Osteocyte (in vitro differentiated cells): ENCODE measurements around a stretch of chr1.

DNA sequence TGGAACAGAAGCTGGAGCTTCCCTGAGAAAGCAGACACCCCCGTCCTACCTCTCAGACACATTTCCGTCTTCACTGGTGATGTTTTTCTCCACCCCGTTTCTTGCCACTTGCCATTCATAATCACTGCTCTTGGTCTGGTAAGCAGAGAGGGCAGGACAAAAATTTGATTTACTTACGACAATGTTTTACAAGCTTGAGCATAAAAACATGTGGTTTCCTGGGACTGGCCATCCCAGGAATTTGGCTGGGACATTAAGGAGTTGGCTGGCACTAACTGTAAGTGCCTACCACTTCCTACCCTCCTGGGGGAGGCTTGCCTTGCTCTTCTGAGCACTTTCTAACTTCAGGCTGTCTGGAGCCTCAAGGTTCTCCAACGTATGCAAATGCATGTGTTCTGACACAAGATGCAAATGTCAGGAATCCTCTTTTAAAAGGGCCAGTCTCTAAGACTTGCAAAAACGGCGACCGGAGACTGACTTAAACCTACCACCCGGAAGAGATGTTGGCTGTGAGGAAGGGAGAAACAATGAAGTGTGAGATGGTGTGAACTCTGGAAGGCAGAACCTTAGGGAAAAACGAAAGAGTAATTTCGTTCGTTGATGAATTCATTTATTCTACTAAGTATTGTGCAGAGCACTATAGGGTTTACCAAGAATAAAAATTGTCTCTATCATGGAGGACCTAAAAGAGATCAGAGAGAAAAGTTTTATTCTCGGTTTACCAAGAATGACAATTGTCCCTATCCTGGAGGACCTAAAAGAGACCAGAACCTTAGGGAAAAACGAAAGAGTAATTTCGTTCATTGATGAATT is 24.4 kb downstream of the ZBTB18 start:
- PRO-cap: no peak

GRCh38 chr1:244302808-244303753 is 49.4 kb upstream of the C1orf100 start:
- PRO-cap: no peak

DNA sequence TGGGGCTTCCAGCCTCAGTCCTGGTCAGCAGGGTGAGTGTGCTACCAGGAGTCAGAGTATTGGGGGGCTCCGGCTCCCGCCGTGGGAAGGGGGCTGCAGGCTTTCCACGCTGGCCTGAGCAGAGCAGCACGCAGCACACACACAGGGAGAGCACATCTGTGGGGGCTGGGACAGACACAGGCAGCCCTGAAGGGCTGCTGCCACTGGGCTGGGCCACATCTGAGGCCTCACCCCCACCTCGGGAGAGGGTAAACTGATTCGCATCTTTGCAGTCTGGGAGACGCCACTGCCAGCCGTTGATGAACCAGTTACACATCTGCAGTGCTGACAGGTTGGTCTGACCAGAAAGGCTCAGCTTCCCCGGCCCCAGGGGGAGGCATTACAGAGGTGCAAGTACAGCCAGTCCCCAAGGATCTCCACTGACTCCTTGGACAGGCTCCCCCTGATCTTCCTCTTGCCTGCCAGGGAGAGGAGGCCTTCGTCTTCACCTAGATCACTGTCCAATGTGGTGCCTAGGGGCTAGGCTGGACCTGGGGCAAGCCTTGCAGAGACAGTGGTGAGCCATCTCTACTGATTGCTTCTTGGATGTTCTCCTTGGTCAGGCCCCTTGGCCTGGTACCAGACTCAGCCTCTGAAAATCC is 42.8 kb downstream of the C1orf100 start:
- PRO-cap: no peak

DNA sequence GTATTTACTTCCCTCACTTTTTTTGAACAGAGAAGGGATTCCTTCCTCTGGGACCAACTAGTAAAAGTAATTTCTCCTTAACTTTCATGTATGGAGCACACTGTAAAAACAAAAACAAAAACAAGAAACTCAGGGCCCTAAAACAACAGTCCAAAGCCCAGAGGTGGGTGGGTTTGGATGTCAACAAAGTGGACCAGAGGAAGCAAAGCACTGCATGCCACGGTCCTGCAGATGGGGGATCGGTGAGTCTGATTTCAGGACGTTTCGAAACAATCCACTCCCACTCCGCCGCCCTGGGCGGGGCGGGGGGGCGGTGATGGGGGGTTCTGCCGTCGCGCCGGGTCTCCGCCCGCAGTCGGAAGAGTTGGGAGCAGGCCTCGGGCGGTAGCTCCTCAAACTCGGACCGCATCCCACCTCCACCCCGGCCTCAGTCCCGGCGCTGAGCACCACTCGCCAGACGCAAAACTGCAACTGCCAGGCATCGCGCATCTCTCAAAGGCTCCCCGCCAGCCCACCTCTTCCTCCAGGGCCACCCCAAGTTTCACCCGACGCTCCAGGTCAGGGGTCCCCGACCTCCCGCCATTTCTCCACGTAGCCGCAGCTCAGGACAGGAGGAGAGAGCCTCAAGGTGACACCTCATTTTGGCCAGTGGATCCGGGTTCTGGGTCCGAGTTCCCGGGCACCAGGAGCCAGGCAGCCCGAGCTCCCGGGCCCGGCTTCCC is 657 bp downstream of the ADSS2 start:
- PRO-cap: bidirectional peak, plus-strand start at position 352 of the sequence, minus-strand start at position 244 of the sequence

DNA sequence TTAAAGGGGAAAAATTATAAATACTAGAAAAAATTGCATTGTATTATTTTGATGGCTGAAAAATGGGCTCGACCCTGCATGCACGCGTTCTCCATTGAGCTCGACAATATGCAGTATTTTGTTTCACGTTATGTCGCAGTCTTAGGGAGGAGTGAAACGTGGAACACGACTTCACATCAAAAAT is 913 bp upstream of the COX20 start:
- PRO-cap: bidirectional peak, plus-strand start outside the sequence, minus-strand start at position 102 of the sequence

DNA sequence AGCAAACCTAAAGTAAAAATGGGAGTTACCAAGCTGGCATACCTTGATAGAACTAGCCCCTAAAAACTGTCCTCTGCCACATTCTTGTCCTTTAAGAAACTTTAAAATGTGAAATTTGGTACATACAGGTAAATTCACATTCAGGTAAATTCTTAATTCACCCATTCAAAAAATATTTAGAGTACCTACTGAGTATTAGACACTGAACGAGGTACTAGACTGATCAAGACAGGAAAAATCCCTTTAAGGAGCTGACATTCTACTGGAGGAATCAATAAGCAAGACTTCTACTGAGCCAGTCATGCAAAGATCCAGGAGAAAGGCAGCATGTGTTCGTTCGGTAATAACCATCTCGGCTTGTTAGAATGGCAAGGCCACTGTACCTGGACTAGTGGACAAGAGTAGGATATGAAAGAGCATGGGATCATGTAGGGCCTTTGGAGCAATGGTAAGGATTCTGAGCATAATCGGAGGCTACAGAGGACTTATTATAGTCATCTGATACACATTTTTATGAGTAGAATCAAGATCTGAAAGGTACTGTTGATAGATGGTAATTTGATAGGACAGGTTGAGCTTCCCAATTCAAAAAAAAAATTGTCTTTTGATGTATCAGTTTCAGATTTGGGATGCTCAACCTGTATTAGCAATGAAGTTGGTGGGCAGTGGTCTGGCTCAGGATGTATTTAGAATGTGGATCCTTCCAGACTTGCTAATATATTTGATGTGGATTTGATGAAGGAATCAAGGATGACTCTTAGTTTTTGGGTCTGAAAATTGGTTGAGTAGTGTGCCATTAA is 2.2 kb downstream of the COX20 start:
- PRO-cap: no peak

GRCh38 chr1:245808381-245808814 is 653.6 kb downstream of the KIF26B start:
- PRO-cap: no peak

DNA sequence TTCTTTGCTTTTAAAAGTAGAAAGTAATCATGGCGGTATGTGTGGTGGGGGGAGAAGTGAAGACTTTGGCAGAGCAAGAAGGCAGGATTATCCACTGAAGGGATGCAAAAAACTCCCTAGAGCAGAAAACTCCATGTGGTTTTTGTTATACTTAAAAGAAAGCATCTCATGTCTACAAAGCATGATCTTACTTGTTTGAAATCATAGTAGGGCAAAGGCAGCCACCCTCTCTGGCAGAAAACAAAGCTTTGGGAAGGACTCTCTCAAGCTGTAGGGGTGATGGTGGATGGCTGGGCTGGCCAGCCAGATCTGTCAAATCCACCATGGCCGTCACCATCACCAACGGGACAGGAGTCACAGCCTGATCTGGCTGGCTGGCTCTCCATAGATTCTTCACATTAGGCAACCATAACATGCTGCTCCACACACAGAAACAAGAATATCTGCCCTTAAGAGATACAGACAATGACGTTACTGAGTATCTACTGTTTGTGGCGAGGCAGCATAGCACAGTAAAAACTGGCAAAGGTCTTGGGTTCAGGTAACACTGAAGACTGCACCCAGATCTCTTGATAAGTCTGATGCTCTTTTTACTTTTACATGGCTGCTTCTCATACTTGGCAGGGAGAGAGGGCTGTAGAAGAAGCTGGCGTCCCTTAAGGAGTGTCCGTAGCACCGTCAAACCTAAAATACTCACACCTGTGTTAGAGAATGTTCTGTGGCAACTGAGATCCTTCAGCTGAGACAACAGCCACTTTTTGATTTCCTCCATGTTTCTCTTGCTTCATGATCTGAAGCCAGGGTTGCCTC is 589.1 kb downstream of the SMYD3 start:
- PRO-cap: no peak

GRCh38 chr1:245929880-245930323 is 577.2 kb downstream of the SMYD3 start:
- PRO-cap: no peak

DNA sequence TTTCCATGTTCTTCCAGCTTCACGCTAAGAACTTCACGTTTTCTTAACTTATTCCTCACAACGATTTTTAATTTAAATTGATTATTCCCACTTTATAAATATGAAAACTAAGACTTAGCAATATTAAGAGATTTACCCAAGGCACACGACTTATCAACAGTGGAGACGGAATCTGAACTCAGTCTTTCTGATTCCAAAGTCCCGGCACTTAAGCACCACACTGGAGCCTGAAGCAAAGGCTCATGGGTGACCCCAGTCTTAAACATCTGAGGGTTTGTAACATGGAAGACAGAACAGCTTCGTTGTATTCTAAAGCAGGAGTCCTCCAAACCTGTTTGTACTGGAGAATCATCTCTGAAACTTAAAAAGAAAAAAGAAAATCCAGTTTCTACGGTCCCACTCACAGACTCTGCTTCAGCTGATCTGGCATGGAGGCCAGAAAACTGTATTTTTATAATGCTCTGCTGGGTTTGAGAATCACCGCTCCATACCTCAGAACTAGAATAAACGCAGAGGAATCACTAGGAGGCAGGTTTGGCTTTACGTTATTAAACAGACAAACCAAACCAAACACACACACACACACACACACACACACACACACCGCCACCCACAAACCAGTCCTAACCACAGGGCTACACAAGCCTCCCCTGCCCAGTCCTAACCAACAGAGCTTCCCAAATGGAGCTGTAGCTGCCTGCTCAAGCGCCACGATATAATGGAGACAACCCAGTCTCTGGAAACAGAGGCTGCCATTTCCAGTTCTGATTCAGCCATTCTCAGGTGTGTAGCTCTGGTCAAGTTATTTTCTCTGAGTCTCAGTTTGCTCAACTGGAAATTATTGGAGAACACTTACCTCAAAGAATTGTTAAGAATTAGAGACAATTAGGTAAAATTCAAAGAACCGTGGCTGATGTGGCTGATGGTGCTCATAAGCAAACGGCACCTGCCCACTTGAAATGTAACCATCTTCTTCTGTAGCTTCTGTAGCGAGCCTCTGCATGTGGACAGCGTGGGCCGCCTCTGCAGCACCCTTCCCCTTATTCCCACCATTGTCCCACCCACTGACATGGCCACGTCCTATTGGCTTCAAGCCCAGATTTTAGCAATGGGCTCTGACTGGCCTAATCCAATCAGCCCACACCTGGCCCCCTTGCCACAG is 519.2 kb downstream of the SMYD3 start:
- PRO-cap: no peak

GRCh38 chr1:246087005-246087666 is 419.9 kb downstream of the SMYD3 start:
- PRO-cap: no peak

DNA sequence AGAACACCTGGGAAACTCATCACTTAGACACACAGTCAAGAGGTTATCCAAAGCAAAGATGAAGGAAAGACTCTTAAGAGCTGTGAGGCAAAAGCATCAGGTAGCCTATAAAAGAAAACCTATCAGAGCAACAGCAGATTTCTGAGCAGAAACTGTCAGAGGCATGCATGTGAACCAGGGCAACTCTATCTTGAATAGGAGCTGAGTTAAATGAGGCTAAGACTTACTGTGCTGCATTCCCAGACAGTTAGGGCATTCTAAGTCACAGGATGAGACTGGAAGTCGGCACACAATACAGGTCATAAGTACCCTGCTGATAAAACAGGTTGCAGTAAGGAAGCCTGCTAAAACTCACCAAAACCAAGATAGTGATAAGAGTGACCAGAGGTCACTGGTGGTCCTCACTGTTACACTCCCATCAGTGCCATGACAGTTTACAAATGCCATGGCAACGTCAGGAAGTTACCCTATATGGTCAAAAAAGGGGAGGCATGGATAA is 150.1 kb downstream of the SMYD3 start:
- PRO-cap: no peak

GRCh38 chr1:246565757-246566091 is 337 bp downstream of the TFB2M start:
- PRO-cap: unidirectional peak, plus-strand start at chr1:246565969

DNA sequence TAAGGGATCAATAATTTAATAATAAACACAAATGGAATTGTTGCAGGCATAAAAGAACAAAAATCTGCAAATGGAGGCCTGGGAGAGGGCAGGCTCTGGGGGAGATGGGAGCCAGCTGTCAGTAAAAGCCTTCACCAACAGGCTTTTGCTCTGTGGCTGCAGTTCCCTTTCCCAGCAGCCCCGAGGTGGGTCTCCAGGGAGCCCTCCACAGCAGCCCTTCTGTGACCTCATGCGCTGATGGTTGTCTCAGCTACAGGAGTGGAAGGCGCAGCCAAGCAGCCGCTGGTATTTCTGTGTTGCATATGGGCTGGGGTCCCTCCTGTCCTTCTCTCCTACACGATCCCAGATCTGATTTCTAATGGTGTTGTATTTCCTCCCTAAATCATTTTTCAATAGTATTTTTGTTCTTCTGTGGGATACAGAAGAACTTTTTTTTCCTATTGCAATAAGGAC is 42.4 kb upstream of the SCCPDH start:
- PRO-cap: no peak

GRCh38 chr1:246682276-246682795 is 41.9 kb upstream of the SCCPDH start:
- PRO-cap: no peak

- PRO-cap: no peak
These were observed 45.1 kb downstream of the SCCPDH start for GRCh38 chr1:246769221-246769866.

DNA sequence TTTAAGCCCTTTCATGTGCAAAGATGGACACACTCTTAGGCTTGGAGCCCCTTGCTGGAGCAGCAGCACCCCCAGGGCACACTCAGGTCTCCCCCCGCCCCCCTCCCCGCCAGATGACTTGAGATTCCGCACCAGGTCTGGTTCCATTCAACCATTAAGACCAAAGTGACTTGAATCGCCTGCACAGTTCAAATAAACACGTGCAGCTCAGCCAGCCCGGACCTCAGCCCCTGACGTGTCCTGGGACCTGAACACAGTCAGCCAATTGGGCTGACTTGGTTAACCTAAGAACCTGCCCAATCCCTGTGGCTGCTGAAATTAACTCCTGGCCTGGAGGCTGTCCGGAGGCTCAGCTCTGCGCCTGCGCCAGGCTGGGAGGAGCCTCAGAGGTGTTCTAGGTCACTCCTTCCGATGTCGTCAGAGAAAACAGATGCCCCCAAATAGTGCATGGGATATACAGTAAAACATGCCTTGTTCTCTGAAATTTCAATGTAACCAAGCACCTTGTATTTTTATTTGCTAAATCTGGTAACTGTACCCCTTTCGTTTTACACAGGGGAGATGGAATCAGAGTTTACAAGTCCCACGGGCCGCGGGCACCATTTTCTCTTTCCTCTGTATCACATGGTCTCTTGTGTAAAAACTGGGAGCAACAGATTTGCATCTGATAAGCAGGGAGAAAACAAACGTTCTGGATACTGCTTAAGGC is 73.4 kb downstream of the SCCPDH start:
- PRO-cap: no peak

GRCh38 chr1:246904579-246905158 is 27.1 kb downstream of the AHCTF1 start:
- PRO-cap: no peak

DNA sequence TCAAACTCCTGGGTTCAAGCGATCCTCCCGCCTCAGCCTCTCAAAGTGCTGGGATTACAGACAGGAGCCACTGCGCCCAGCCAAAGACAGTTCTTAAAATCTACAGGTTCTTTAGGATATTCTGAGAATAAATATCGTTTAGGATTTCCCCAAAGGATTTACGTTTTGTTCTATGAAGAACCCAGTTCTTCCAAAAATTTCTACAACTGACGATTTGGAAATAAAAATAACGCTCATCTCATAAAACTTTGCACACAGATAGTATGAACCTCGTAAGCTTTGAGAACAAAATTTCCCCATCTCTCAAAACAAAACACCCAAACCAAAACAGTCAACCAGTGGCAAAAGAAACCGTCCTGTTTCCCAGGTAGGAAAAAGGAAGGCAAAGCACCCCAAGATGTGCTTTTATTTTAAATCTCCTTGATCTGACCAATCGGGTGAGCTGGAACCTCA is 1.1 kb downstream of the AHCTF1 start:
- PRO-cap: no peak

DNA sequence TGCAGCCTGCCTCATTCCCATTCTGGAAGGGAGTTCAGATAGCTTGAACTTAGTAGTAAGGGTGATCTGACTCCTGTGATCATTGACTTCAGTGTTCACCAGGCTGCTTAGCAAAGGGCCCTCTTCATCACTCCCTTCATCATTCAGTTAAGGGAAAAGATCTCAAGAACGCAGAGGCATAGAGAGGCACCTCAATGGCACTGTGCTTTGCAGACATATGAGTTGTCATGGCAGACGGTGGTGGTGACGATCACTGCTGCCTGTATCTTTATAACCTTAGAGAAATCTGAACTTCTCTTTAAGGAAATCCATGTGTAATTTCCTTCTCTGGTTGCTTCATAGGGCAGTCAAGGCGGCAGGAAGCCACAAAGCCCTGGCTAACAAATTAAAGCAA is 30.0 kb upstream of the AHCTF1 start:
- PRO-cap: no peak